Measurements from ENCODE around the gene ARHGAP19.

DNA sequence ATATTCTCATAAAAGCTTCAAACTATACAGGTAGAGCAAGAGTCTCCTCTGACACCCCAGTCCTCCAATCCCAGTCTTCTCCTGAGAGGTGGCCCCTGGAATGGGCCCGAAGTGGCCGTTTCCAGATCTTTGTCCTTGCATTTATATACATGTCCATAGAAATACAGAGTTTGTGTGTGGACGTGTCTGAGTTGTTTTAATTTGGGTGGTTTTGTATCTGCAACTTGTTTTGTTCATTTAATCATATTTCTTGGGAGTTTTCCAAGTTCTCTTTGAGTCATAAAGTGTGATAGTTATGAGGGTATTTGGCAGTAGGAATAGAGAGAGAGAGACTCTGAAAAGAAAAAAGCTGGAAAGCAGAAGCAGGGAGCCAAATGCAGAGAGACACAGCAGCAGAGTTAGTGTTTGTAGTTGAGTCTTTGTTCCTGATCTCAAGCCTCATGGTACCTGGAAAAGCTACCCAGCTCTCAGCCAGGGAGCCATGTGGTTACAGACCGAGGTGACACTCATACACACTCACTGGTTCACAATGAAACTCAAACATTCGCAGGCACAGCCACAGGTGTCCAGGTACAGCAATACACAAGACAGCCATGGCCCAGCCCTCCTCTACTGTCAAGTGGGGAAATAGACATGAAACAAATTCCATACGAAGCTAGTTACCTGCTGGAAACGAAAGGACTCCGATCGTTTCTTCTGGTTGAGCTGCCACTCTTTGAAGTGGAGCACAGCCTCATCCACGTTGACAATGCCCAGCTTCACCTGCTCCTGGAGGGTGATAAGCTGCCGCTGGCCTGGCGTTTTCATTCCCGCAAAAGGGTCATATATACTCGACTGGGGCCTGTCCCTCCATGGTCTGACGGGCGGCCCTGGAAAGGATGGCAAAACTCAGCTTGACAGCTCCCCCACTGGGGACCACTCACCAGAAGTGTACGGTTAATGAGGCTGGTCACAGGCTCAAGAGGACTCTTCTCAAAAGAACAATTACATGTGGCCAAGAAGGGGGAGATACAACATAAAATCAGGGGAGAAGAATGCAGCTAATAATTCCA lies 33.2 kb upstream of the TM9SF3 start:
- PRO-cap, result no peak

- PRO-cap, result no peak
Measured at GRCh38 chr10:96630672-96631167, 43.9 kb upstream of the TM9SF3 start.

DNA sequence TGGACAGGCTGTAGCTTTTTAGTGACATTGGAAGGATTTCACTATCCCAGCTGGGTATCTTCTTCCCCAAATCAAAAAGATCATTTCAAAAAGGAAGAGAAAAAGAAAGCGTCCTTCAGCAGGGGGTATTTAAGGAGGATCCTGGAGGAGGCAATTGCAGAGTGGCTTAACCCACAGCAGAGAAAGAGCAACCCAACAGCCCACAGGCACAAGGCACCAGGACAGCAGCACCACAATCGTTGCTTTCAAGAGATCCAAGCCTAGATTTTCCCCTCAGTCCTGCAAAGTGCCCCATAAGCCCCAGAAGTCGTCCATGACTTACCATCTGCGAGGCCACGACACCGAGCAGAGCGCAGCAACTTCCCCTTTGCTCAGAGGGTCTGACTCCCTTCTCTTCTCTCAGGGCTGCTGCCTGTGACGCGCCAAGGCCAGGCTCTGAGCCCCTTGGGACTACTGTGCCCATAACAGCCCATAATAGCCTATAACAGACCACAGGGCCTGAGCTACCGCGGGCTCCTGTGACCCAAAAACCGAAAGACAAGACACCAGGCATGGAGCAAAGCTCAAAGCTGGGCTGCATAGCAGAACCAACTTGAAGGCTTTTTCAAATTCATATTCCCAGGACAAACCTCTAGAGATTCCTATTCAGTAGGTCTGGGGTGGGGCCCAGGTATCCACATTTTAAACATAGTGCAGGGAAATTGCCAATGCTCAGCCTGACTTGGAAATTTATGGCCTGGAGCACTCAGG lies 19.7 kb downstream of the PIK3AP1 start:
- PRO-cap, result no peak

DNA sequence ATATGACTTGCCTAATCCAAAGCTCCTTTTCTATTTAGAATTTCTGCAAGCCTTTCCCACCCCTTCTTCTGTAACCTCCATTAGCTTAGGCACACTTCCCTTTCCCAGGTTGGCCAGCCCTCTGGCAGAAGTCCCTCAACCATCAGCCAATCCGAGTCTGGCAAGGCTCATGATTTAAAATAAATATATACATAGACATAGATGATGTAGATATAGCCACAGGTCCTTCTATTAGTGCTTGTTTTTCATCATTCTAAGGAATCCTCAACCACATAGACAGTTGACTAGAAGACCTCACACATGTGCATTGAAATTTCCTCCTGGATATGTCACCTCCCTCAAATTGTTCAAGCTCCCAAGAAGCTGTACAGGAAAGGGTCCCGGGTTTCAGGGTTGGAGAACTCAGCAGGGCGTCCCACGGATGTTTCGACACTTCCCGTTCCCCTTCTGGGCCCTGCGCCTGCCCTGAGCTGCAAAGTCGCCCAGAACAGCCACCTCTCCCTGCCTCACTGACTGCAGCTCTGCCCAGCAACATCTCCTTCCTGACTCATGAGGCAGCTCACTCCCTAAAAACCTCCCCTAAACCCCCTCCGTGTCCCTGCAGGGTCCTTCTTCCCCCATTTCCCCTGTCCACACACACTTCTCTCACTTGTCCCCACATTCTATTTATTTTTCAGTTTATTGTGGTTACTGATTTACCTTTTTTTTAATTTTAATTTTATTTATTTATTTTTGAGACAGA lies 20.5 kb upstream of the PIK3AP1 start:
- PRO-cap, result no peak

DNA sequence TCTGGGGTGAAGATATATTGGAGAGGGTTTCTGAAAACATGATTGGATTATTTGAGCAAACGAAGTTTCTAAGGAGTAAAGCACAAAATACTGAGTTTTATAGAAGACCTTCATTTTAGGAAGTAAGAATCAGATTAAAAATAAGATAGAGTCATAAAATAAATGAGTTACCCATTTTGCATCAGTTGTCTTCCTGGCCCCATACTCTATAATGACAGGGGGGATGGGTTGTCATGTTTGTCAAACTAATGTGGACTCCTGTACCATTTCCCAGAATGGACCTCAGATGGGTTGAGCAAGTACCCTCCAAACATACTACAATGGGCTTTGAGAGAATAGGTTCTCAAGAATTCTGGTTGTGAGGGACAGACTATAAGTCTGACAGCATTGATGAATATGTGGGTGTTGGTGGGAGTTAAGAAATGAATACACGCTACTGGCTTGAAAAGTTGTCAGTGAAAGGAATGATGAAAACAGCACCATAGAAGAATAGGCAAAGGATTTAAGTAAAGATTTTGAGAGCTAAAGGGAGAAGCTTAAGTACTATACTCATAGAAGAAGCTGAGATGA lies 86.0 kb downstream of the LCOR start:
- PRO-cap, result no peak

- PRO-cap, result no peak
Measured at GRCh38 chr10:96980802-96981602, 148.9 kb downstream of the LCOR start.

- PRO-cap, result no peak
Measured at GRCh38 chr10:97255951-97256337, 36.5 kb downstream of the ARHGAP19 start.

- PRO-cap, result unidirectional peak, minus-strand start at chr10:97292651
Measured at GRCh38 chr10:97292060-97293085, at the start of gene ARHGAP19. TSS of gene ARHGAP19 (minus strand) at chr10:97292637.

DNA sequence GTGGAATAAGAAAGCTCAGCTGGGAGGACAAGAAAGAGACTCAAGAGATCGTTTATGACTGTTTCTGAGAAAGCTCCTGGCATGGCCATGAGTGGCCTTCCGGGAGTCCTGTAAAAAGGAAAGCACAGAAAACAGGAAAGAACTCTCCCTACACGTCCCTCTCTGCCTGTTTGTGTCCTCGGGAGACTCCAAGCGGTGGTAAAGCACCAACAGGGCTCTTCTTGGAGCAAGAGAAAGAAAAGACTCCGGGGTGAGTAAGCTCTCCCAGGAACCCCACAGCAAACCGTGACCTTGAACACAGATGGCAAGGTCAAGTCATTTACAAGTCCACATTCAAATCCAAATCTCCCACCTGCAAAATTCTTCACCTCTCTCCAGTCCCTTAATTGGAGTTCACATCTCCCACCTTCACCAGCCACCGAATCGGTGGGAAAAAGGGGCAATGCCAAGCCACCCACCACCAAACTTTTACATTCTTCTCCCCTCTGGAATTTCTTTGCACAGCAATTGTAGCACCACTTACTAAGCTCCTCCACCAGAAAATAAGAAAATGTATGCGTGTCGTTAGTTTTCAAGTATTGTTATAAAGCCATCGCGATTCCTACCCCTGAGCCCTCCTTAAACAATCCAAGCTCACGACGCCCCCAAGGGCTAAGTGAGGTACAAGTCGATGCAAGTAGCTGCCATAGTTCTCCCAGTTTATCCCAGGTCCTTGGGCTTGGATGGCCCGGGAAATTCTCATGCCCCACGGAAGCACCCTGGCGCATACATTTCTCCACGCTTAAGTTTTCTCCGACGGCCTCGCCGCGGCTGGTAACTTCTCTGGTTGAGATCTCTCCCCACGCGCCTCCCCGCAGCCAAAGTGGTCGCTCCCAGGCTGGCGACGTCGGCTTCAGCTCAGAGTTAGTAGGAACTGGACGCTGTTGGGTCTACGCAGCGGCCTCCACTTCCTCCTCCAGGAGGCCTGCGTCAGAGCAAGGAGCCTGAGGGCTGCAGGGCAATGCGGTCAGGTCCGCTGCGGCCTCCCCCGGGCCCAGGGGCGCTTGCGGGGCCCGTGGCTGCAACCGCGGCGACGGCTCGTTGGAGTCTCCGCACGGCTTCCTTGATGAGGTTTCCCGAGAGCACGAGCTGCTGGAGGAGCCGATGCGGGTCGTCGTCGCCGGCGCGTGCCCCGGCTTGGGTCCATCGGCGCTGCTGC lies 1.2 kb downstream of the FRAT2 start:
- PRO-cap, result no peak

- PRO-cap, result no peak
Measured at GRCh38 chr10:97356541-97356945, 22.0 kb upstream of the FRAT2 start.

DNA sequence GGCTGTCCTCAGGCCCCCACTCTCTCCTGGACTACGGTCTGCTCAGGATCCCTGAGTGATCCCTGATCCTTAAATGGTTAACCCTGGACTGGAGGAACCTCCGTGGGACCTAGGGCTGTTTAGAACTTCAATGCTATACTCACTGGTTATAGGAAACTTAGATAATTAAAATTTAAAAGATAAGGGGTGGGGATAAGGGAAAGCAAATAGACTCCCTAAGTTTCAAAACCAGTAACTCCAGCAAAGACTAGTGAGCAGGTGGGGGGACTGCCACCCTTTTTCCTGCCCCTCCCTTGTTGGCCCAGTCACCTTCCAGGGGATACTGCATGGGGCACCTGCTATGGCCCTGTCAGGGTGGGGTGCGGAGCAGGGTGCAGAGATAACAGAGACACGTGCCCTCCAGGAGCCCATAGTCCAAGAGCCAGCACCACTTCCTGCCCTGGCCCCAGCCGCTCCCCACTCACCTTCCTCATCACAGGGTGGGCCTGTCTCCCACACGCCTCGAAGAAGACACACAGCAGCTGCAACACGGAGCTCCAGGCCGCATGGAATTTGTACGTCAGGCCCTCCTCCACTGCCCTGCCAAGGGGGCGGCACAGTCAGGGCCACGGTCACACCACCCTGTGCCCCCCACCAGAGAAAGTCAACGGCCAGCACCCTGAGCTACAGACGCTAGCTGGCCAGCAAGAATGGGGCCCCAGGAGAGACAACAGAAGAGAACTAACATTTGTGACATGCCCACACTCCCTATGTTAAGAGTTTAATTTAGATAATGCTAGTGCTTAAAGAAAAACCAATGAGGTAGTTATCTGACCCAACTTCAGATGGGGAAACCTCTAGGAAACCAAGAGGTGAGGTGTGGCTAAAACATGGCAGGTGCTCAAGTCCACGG lies 20.6 kb downstream of the RRP12 start:
- PRO-cap, result no peak

GRCh38 chr10:97426788-97427310 lies 858 bp downstream of the PGAM1 start:
- PRO-cap, result no peak

DNA sequence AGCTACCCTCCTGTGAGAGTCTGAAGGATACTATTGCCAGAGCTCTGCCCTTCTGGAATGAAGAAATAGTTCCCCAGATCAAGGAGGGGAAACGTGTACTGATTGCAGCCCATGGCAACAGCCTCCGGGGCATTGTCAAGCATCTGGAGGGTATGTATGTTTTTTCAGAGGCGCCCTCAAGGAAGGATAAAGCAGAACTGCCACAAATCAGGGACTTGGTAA lies 4.9 kb downstream of the PGAM1 start:
- PRO-cap, result no peak

- PRO-cap, result no peak
Measured at GRCh38 chr10:97446303-97446641, 297 bp downstream of the ZDHHC16 start.

DNA sequence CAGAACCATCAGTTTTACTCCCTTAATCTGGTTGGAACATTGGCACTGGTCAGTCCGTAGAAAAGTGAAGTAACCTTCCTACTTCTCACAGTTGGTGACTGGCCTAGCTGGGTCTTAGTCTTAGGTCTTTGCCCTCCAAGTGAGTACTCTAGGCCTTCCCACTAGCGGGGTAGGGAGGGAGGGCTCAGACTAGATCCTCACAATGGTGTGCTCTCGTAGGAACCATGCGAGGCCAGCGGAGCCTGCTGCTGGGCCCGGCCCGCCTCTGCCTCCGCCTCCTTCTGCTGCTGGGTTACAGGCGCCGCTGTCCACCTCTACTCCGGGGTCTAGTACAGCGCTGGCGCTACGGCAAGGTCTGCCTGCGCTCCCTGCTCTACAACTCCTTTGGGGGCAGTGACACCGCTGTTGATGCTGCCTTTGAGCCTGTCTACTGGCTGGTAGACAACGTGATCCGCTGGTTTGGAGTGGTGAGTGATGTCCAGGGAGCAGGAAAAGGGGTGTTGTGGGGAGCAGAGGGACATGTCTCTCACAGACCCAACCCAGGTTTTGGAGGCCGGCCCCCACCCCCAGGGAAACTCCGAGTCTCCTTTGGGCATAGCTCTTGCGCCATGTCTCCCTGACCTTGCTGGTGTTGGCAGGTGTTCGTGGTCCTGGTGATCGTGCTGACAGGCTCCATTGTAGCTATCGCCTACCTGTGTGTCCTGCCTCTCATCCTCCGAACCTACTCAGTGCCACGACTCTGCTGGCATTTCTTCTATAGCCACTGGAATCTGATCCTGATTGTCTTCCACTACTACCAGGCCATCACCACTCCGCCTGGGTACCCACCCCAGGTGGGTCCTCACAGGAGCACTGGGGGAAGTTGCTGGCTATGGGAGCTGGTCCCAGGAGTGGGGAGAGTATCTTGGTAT lies 5.7 kb downstream of the ZDHHC16 start:
- PRO-cap, result no peak

GRCh38 chr10:97596050-97597215 lies 6.9 kb downstream of the C10orf62 start:
- PRO-cap, result no peak

- PRO-cap, result no peak
Measured at GRCh38 chr10:97677528-97678478, 9.2 kb downstream of the AVPI1 start.

GRCh38 chr10:97781186-97781703 lies 9.4 kb upstream of the SFRP5 start:
- PRO-cap, result no peak

DNA sequence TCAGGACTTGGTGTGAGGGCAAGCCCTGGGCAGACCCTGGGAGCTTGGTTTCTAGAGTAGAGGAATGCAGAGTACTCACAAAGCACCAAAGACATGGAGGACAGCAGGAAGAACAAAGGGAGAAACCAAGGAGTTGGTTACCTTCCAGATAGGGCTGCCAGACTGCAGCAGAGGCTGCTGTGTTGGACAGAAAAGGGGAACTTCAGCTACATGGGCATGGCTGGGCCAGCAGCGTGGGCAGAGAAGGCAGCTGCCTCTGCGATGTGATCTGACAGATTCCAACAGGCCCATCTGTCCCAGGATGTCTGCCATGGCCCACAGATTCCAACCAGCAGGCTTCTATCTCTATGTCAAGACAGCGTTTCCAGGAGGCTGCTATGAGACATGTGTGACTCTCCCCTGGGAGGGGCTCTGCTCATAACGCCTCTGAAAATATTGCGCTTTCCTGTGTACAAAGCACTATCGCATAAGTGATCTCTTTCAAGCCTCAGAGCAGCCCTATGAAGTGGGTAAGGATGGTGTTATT lies 1.9 kb downstream of the GOLGA7B start:
- PRO-cap, result no peak

DNA sequence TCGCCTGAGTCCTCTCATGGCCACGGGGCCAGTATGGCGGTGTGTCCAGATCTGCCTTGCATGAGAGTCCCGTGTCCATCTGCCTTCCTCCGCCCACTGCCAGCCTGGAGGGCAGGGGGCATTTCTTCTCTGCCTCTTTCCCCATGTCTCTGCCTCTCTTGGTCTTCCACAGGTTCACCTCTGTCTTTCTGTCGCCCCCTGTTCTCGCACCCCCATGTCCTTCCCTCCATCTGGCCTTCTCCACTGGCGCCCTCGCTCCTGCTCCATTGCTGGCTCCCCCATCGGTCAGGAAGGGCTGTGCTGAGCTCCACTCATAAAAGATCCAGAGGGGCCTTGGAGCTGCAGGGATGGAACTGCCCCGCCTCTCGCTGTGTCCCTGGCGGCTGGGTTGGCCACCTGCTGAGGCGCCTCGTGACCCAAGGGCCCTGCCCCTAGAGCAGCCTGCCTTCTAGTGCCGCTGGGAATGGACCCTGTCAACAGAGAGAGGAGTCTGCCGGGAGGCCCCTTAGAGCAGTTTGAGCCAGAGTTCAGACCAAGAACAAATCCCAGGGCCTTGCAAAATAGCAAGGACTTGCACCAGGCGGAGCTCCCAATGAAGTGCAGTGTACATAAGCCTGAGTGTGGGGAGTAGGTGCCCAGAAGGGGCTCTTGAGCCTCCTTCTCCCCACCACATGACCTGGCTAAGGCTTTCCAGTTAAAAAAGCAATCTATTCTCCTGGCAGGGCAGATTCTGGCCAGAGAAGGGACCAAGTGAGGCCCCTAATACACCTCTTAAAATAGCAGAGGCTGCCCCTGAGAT lies 42.0 kb downstream of the GOLGA7B start:
- PRO-cap, result no peak